Hair follicular keratinocyte (primary cell): Measurements from ENCODE around the genes TOP2A, TNS4, KRTAP1-1 and KRTAP4-1.

- RAMPAGE, long total RNA, result start-site peak on the minus strand at chr17:40417881-40417885, 278 and 221 reads in 2 replicates
Measured at GRCh38 chr17:40417021-40418088, at the start of gene TOP2A. Gene TOP2A (minus strand): TSS chr17:40417896.

DNA sequence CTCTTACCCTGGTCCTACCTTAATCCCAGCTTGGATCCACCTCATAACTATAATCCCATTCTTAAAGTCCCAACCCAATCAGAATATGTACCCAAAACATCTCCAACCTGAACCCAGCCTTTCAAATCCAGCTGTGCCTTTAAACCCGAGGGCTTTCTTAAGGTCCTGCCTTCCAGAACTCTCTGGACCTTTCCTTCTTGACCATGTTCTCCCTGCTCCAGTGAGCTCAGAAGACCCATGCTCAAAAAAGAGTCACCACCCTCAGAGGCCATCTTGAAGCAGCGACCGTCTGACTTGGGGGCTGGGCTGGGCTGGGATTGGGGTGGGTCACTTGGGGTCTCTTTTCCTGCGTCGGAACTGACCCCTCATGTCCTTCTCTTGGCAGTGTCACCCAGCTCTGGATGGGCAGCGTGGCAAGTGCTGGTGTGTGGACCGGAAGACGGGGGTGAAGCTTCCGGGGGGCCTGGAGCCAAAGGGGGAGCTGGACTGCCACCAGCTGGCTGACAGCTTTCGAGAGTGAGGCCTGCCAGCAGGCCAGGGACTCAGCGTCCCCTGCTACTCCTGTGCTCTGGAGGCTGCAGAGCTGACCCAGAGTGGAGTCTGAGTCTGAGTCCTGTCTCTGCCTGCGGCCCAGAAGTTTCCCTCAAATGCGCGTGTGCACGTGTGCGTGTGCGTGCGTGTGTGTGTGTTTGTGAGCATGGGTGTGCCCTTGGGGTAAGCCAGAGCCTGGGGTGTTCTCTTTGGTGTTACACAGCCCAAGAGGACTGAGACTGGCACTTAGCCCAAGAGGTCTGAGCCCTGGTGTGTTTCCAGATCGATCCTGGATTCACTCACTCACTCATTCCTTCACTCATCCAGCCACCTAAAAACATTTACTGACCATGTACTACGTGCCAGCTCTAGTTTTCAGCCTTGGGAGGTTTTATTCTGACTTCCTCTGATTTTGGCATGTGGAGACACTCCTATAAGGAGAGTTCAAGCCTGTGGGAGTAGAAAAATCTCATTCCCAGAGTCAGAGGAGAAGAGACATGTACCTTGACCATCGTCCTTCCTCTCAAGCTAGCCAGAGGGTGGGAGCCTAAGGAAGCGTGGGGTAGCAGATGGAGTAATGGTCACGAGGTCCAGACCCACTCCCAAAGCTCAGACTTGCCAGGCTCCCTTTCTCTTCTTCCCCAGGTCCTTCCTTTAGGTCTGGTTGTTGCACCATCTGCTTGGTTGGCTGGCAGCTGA lies 13.2 kb downstream of the IGFBP4 start:
- RAMPAGE, long total RNA, result no peak

GRCh38 chr17:40465392-40465671 lies 22.1 kb downstream of the IGFBP4 start:
- RAMPAGE, long total RNA, result no peak

GRCh38 chr17:40501493-40501946 lies at the start of gene TNS4:
Gene TNS4 (minus strand): TSS chr17:40501623.
- RAMPAGE, long total RNA, result no peak

DNA sequence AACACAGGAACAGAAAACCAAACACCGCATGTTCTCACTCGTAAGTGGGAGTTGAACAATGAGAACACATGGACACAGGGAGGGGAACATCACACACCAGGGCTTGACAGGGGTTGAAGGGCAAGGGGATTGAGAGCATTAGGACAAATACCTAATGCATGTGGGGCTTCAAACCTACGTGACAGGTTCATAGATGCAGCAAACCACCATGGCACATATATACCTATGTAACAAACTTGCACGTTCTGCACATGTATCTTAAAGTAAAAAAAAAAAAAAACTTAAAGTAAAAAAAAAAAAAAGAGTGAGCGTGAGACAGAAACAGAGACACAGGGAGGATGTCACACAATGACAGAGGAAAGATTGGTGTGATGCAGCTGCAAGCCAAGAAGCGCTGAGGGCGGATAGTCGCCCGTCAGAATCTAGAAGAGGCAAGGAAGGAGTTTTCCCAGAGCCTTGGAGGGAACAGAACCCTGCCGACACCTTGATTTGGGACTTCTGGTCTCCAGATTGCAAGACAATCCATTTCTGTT lies 27.4 kb upstream of the TNS4 start:
- RAMPAGE, long total RNA, result no peak

- RAMPAGE, long total RNA, result no peak
Measured at GRCh38 chr17:40538030-40539033, 26.9 kb downstream of the CCR7 start.

DNA sequence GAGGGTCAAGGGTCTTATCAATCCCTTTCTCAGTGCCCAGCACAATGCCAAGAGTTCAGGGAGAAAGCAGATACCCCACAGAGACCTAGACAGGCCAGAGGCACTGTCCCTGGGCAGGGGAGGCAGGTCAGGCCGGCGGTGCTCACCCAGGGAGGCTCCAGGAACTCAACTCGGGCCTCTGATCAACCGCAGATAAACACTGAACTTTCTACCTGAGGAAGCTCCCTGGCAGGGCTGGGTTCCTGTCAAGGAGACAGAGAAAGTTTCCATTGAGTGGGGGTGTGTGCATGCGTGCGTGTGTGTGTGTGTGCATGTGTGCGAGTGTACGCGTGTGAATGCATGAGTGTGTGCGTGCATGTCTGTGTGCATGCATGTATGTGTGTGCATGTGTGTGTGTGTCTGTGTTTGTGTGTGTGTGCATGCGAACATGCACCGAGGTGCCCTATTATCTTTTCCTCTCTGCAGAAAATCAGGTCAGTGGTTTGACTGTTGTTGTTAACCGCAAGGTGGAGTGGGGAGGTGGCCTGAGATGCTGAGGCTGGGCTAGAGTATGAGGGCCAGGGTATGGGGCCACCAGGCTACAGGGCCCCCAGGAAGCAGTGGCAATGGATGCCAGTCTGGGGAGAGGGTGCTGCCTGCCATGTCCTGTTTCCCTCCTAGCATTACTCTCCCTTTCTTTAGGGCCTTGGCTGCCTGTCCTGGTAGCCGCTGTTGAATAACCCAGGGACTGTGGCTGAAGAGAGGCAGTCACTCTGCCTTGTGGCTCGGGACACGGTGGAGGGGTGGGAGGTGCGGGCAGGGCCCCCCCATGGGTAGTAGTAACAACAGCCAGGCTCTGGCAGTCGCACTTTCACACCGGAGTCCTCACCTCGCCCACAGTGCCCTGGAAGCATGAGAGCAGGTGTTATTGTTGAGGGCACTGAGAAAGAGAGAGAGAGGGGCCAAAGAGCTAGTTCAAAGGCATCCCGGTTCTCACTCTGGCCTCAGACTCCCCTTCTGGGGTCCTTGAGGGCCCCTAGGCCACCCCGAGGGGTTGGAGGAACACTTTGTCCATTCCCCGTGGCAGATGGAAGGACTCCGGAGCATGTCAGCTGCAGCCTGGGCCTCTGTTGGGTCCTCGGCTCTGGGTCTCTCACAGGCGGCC lies 23.9 kb downstream of the CCR7 start:
- RAMPAGE, long total RNA, result no peak

GRCh38 chr17:40542584-40543391 lies 22.5 kb downstream of the CCR7 start:
- RAMPAGE, long total RNA, result no peak

- RAMPAGE, long total RNA, result no peak
Measured at GRCh38 chr17:40551763-40552703, 13.2 kb downstream of the CCR7 start.

DNA sequence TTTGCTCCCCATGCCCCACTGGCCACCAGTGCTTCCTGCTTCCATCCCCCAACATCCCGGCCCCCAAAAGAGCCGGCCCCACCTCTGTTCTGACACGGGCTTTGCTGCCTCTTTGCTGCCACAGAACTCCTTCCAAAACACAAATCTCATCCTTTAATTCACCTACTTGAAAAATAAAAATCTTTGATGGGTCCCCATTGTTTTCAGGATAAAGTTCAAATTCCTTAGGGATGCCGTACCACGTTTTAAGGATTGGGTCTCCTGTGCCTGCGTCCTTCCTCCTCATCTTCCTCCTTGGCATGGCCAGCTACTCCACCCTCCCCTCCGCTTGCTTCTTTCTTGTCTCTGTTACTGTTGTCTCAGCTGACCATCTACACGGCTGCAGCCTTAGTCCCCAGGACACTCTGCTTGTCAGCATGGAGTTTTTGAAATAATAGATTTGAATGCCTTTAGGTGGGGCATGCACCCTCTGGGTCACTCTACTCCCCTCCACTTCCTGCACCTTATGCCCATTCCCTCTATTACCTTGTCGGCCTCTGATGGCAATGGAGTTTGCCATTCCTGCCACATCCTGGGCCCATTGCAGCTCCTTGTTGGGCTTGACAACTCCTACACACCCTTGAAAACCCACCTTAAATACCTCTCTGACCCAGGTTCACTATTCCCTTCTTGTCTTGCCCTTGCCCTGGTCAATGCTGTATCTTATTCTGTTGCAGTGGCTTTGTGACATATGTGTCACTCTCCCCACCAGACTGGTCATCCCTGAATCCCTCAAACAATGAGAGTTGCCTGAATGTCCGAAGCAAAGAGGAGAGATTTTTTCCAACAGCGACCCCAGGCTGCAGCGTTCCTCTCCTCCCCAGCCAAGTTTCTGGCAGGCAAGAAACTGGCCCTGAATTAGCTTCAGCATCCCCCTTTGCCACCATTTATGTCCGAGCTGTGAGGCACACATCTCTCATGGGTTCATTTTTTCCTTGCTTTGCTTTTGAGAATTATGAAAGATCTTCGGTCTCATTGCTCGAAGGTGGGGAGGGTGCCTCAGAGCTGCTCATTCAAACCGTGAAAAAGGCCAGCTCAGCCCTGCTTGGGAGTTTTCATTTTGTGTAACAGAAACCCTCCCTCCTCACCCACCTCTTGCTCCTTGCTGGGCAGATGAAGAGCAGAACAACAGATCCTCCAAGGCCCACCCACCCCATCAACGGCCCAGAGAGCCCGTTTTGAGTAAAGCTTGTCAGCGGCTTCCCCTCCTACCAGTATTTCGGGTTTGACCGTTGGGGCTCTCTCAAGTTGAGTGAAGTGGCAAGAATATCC lies 2.4 kb downstream of the CCR7 start:
- RAMPAGE, long total RNA, result no peak

- RAMPAGE, long total RNA, result no peak
Measured at GRCh38 chr17:40605365-40605933, 40.2 kb upstream of the CCR7 start.

- RAMPAGE, long total RNA, result start-site peak on the plus strand at chr17:40819143-40819179, 16 and 24 reads in 2 replicates
Measured at GRCh38 chr17:40818619-40819494, 3.6 kb downstream of the KRT10 start.

DNA sequence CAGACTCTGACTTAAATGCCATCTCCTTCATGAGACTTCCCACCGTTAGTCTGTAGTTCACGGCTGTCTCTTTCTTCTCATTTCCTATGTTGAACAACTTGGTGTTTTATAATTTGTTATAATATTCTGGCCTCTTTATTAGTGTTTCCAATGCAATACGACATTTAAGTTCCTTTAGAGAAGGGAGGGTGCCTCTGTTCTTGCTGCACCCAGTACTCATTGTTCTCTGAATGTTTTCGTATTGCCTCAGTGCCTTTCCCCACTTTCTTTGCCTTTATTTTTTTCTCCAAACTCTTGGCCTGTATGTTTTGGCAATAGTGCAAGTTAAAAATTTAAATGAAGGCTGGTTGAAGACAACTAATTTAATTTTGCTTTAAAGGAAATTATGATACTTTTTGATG lies 6.2 kb upstream of the KRT10 start:
- RAMPAGE, long total RNA, result no peak

GRCh38 chr17:40850648-40850890 lies 16.5 kb downstream of the KRT12 start:
- RAMPAGE, long total RNA, result no peak

DNA sequence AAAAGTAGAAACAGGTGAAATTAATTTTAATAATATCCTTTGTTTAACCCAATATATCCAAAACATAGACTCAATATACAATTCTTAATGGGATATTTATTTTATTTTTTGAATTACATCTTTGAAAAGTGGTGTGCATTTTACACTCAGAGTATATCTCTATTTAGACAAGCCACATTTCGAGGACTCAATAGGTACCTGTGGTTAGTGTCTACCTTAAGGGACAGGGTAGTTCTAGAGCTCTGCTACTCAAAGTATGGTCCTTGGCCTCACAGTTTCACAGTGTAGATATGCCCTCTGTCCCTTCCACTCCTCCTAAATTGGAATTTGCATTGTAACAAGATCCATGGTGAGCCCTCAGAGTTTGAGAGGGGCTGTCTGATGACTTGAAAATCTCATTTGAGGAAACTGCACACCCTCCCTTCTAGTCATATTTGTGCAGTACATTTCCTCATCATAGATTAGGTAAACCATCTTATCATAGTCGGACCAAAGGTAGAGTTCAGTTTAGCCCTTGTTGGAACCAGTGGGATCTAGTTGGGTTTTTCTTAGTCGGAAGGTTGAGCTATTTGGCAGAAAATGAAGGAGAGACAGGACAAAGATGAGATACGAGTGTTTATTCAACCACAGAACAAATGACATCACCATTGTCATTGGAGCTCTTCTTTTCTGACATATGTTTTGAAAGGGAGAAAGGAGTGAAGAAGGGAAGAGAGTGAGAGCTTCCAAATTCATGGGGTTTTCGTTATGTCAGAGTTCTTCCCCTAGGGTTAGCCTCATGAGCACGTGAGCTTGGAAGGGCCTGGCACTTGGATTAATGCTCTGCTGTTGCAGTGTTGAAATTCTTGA lies 15.7 kb upstream of the KRT20 start:
- RAMPAGE, long total RNA, result no peak

- RAMPAGE, long total RNA, result no peak
Measured at GRCh38 chr17:41041263-41041755, at the start of gene KRTAP1-1. Gene KRTAP1-1 (minus strand): TSS chr17:41041450.

DNA sequence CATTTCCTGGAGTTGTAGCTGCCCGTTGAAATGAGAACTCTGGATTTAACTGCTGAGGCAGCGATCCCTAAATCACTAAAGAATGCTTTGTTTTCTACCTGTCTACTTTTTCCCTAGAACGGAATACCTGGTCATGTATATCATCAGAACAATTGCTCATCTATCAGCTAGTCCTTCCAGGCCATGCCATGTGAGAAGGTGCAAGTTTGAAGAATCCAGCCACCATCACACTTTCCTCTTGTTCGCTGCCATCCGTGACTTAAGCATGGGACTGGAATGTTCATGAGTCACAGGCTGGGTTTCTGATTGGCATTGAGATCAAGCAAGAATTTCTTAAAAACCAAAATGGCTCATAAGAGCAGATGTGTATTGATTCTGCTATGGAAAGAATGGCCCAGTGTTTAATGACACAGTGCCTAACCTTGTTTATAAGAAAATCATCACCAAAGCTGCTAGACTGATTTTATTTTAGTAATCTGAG lies 308 bp upstream of the KRTAP2-3 start:
- RAMPAGE, long total RNA, result no peak

DNA sequence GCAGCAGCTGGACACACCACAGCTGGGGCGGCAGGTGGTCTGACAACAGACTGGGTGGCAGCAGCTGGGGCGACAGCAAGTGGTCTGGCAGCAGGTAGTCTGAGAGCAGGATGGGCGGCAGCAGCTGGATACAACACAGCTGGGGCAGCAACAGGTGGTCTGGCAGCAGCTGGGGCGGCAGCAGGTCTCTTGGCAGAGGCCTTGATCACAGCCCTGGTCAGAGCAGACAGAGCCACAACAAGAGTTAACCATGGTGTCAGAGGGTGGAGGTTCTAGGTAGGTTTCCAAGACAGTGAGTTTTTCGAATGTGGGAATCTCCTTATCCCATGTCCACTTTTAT lies at the start of gene KRTAP4-1:
Gene KRTAP4-1, minus strand, starts transcription at position 309 of the 340 bp plus-strand sequence.
- RAMPAGE, long total RNA, result no peak

DNA sequence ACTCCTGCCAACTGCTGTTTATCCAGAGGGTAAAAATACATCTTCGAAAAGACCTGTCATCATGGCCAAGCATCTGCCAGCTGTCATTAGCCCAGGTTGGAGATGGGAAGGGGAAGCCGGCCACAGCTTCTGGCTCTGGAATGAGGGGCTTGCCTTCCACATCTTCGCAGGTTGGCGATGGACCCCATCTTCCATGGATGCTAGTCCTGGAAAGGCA lies 266 bp upstream of the KRTAP17-1 start:
- RAMPAGE, long total RNA, result no peak

DNA sequence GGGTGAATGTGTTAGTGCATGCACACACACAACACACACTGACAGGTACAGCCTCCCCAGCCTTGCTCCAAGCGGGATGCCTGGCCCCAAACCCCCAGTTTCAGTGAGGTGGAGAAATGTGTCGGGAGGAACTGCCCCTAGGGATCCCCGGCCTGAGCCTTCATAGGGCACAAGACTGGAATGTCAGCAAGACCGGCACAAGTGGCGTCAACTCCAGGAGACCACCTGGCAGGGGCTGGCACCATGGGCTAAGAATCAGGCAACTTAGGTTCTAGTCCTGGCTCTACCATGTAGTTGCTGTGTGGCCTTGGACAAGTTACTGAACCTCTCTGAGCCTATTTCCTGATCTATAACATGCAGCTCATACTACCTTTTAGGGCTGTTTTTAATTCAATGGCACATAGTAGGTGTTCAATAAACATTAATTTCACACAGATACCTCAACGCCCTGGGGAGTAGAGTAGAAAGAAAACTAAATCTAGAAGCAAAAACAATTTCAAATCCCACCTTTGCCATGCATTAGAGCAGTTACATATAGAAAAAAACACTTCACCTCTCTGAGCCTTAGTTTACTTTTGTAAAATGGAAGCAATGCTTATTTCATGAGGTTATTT lies 4.2 kb upstream of the KRT15 start:
- RAMPAGE, long total RNA, result no peak